Right cardiac atrium (tissue), 1 donor: Measurements from ENCODE around the genes LRRC23, PHB2, CLEC4C and SLC2A14.

DNA sequence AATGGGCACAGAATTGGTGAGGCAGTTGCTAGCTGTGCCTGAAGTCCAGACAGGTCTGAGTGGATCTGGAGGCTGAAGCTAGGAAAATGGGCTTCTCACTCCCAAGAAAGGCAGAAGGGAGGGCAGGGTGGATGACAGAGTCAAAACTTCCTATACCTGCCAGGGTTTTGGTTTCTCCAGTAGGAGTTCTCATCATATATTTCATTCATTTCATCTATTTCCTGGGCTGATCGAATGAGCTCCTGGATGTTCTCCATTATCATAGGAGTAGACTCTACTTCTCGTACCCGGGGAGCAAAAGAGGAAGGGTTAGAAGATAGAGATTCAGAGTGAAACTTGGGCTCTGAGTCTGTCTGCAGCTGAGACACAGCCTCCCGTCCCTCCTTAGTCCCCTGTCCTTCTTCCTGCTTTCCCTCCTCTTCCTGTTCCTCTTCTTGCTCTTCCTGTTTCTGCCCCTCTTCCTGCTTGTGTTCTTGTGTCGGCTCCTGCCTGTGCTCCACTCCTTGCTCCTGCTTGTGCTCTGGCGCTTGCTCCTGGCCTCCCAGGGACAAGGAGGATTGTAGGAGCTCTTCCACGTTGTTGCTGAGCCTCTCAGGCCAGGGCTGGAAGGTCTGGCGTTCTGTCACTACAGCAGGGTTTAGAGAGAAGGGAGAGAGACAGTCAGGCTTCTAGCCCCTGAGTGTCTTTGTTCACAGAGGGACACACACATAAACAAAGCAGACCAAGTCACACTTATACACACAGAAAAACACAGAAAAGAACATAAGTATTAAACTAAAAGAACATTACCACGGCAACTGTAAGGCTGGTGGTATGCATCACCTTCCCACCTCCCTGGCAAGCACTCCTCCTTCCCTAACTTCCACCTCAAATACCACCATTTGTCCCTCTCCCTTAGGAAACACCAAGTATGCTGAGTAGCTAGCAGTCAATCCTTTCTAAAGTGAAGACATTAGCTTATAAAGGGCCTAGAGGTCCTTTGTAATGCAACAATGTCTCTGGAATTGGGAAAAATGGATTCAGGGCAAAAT is 2.9 kb downstream of the ACRBP start:
- PRO-cap, result bidirectional peak, plus-strand start at position 470 of the sequence, minus-strand start at position 389 of the sequence

- PRO-cap, result no peak
Observed at GRCh38 chr12:6688041-6688389, 1.2 kb downstream of the ZNF384 start.

- PRO-cap, result no peak
Observed at GRCh38 chr12:6735591-6736206, 11.9 kb downstream of the COPS7A start.

DNA sequence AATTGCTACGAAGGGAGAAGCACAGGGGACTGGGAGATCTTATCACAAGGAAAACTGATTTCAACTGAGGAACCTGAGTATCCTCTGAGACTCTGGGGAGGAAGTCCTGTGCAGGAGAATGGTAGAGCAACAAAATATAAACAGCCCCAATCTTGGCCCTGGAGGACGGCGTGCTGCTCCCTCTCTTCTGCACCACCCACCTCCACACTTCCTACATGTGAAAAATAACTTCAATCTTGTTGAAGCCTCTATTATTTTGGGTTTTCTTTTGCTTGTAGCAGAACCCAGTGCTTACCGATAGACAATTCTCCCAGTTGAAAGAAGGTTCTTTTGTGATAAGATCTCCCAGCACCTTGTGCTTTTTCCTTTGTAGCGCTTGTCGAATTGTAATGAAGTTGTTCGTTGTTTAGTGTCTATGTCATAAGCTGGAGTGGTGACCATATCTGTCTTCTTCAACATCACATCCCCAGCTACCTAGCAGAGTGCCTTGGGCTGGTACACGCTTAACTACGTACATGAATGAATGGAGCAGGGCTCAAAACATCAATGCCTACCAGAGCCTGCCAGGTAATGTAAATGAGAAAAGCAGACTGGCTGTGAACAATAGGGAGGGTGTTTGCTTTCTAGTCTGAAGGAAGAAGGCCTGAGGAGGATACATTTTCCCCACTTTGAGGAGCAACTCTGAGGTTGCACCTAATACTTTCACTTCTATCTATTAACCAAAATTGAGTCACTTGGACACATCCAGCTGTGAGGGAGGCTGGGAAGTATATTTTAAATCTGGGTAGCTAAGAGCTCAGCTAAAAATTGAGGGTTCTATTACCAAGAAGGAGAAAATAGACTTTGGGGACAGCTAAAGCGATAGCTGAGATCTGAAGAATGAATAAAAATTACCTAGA is 2.6 kb upstream of the CD4 start:
- PRO-cap, result no peak

GRCh38 chr12:6819861-6820667 is 1.6 kb upstream of the GPR162 start:
- PRO-cap, result no peak

GRCh38 chr12:6870946-6871934 is 1.9 kb downstream of the SPSB2 start:
- PRO-cap, result no peak

- PRO-cap, result no peak
Observed at GRCh38 chr12:6885872-6886173, 12.7 kb upstream of the SPSB2 start.

DNA sequence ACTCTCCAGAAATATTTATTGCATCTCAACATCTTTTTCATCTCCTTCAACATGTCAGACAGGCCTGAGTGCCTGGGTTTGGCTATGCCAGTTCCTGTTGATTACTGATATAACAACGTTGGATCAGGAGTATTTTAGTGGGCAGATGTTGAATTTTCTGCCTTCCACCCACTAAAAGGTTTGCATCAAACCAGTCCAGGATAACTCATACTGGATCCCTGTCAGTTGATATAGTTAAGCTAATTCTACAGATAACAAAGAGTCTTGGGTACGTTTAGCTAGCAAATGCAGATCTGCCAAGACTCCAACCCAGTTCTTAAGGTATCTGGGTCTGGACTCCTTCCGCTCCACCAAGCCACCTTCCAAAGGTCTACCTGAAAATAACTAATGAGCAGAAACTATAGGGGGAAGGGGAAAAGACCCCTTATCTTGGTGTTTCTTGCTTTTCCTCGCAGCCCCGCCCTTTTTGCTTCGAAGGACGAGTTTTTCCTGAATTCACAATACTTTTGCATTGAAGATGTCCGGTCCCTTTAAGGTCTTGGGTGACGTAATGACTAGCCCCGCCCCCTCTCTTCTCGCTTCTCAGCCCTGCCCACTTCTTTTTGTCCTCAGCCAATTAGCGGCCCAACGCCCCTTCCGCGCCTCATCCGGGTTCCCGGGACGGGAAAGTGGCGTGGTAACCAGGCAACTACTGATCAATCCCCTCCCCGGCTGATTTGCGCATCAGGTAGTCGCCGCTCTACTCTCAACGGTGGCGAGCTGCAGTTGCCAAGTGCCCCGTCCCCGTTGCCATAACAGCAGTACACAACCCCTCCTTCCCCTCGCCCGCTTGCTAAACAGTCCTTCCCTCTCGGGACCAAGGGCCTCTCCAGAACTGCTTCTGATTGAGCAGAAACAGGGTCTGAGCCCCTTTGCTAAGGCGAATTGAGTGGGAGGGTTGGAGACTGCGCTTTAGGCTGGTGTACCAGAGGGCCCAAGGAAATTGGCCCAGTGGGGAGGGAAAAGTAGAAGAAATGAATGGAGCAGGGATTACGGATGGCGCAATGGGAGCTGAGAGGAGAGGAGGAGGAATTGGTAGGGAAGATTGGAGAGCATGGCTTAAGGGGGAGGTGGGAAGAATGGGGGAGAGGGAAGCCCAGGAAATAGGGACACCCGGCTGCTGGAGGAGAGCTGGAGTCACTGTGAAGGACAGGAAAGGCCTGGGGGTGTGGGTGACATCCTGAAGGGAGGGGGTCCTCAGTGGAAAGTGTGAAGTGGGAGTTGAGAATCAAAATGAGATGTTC is at the start of gene LRRC23:
LRRC23 (plus strand) TSS at position 646 of the 1,283 bp plus-strand sequence.
- PRO-cap, result bidirectional peak, plus-strand start at position 646 of the sequence, minus-strand start at position 491 of the sequence

- PRO-cap, result no peak
Observed at GRCh38 chr12:6948915-6949178, 2.3 kb upstream of the PTPN6 start.

DNA sequence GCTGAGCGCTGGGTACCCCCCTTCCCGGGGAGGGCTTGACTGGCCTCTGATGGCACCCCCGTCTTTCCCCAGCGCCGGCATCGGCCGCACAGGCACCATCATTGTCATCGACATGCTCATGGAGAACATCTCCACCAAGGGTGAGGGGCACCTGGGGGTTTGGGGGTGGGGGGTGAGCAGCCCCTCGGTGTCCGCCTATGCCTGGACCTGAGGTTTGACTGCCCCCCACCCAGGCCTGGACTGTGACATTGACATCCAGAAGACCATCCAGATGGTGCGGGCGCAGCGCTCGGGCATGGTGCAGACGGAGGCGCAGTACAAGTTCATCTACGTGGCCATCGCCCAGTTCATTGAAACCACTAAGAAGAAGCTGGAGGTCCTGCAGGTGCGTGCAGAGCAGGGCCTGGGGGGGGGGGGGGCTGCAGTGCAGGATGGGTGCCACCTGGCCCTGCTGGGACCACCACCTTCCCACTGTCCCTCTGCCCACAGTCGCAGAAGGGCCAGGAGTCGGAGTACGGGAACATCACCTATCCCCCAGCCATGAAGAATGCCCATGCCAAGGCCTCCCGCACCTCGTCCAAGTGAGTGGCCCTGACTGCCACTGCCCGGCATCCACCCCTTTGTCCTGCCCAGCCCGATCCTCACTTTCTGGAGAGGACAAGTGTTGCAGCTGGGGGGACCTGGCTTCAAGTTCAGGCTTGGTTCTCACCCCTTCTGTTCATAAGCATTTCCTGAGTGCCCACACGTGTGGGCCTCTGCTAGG is 8.9 kb downstream of the PTPN6 start:
- PRO-cap, result no peak

DNA sequence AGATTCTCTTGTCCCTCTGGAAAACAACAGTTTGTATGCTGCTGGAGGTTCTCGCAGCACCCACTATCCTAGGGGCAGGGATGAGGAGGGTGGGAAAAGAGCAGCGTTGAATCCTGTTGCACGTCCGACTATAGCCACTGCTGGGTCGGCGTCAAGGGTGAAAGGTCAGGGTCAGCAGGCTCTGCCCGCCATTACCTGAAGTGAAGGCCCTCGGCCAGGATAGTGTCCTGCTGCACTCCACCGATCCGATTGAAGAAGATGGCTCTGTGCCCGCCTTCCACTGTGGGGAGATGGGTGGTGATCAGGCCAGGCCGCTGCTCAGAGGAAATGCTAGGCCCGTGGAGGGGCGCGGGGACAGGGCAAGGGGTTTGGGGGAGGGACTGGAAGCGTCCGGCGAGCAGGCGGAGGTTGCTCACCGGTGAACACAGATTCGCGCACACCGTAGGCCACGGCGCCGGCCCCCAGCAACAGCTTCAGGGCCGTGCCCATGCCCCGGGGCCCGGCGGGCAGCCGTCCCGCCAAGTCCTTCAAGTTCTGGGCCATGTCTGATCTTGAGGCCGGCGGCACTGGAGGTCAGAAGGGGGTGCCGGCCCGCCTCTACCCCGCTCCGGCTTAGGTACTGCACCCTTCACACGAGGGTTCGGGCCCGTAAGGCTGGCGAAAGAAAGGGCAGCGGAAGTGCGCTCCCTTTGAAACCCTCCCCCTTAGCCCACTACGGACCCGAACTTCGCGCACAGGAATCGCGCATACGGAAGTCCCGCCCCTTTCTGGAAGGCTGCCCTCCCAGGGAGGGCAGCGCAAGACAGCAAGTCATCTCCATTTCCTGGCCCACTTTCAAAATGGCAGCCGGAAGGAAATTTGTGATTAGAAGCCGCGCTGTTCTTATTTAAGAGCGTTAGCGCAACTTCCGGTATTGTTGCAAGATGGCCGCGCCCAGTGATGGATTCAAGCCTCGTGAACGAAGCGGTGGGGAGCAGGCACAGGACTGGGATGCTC is at the start of gene PHB2:
PHB2 (minus strand) TSS at position 664 of the 996 bp plus-strand sequence.
- PRO-cap, result bidirectional peak, plus-strand start at position 913 of the sequence, minus-strand start at position 680 of the sequence

GRCh38 chr12:6981079-6982137 is 10.7 kb downstream of the EMG1 start:
- PRO-cap, result no peak

- PRO-cap, result no peak
Observed at GRCh38 chr12:7124272-7125008, 4.2 kb downstream of the RBP5 start.

DNA sequence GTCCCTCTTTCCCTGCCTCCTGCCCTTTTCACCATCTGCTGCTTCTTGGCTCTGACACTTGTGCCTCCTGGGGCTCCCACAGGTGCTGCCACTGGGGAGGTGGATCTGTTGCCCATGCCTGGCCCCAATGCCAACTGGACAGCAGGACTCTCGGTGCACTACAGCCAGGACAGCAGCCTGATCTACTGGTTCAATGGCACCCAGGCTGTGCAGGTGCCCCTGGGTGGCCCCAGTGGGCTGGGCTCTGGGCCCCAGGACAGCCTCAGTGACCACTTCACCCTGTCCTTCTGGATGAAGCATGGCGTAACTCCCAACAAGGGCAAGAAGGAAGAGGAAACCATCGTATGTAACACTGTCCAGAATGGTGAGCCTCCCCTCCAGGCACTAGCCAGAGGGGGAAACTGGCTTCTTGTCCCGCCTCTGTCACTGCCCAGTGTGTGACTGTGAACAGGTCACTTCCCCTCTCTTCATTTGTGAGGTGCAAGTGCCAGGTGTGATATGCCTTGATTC is 6.6 kb downstream of the CLSTN3 start:
- PRO-cap, result no peak

DNA sequence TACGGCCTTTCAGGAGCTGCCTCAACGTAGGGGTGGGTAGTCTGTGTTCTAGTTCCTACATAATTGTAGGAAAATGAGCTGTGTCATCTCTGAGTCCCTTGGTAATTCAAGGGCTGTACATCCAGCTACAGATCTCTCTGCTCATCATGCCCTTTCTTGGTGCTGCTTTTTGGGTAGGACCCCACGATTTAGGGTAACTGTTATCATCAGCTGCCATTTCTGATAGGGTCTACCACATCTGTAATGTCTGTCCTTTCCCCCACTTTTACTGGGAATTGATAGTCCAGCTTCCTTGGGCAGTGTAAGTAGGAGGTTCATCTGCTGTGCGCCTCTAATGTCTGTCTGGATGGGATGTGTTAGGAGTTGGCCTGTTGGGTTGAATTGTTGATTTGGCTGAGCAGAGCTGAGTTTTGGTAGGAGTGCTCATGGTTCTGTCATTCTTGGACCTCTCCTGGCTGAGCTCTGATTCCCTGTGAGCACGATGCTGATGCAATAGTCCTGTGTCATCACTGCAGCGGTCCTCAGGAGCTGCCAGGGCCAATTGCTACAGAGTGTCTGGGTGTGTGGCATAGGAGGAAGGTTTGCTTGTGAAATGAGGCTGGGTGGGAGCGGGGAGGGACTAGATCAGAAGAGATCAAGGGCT is 21.0 kb downstream of the PEX5 start:
- PRO-cap, result no peak

GRCh38 chr12:7492644-7493449 is 10.7 kb downstream of the CD163 start:
- PRO-cap, result no peak

DNA sequence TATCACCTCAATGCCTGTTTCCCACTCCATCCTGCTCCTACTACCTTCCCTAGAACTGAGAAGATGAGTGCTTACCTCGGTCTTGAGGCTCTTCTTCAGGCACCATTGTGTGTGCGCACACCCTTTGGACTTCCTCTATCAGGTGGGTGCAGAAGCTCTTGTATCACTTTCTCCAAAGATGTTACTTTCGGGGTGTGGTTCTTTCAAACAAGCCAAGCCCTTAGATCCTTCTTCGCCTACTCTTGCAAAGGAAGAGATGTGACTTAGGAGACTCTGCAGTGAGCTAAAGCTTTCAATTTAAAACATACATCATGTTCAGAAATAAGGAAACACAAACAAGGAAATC is at the start of gene CLEC4C:
CLEC4C (minus strand) TSS at position 133 of the 346 bp plus-strand sequence.
- PRO-cap, result no peak

GRCh38 chr12:7751502-7752063 is 4.4 kb upstream of the CLEC4C start:
- PRO-cap, result no peak

DNA sequence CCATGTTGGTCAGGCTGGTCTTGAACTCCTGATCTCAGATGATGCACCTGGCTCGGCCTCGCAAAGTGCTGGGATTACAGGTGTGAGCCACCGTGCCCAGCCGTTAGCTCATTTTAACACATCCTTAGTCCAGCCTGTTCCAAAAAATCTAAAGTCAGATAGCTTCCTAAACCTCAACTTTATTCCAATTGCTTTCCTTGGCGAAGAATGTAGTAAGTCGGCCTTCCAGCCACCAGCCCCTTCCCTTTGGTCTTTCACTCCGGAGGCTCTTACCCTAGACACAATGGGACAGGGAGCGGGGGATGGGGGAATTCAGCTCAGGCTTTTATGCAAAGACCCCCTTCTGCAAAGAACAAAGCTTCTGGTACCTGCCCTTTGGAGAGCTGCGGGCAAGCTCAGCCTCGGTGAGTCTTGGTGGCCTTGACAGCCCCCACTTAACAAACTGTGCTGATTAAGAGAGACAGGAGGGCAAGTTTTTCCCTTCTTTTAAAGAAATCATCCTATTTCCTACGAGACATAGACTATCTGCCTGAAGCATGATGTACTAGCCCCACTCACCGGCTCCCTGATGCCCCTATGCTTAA is 1.7 kb upstream of the NANOG start:
- PRO-cap, result no peak

DNA sequence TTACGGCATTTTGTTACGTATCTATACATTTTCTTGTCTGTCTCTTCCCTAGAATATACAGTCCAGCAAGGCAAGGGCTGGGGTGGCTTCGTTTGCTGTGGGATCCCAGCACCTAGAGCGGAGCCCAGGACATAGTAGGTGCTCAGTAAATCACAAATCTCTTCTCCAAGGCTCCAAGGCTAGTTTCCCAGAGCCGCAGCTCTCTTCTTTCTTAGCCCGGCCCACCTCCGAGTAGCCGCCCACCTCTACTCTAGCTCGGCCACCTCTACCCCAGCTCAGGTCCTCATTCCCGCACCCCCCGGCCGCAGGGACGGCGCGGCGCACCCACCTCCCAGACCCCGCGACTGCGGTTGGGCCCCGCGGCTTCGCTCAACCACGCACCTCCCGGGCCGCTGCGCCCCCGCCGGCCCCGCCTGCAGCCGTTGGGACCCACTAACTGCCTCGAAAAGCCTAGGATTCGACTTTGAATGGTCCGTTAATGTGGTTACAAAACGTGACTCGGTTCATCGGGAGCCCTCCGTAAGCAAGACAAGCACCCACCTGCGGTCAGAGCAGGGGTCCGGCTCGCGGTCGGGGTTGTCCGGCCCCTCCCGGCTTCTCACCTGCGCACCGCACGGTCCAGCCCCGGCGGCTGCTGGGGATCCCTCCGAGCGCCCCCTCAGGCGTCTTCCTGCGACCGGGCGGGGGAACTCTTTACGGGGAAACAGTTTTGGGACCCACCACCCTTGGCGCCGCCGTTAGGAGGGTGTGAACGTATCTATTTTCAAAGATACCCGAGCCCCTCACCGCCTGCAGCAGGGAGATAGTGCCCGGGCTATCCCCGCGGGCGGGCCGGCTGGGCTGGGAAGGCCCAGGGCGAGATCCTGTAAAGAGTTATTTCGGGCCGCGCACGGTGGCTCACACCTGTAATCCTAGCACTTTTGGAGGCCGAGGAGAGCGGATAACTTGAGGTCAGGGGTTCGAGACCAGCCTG is at the start of gene SLC2A14:
SLC2A14 (minus strand) TSS at position 437 of the 973 bp plus-strand sequence.
- PRO-cap, result no peak